NT2/D1 (cell line): Measurements from ENCODE around the genes NOD1, FKBP9, RP9 and BBS9.

- RRBS, 2 experiments, result no CpG with 5 or more reads among the region's 4 CpGs
These were observed 46.9 kb downstream of the WIPF3 start for GRCh38 chr7:29852976-29853877.

DNA sequence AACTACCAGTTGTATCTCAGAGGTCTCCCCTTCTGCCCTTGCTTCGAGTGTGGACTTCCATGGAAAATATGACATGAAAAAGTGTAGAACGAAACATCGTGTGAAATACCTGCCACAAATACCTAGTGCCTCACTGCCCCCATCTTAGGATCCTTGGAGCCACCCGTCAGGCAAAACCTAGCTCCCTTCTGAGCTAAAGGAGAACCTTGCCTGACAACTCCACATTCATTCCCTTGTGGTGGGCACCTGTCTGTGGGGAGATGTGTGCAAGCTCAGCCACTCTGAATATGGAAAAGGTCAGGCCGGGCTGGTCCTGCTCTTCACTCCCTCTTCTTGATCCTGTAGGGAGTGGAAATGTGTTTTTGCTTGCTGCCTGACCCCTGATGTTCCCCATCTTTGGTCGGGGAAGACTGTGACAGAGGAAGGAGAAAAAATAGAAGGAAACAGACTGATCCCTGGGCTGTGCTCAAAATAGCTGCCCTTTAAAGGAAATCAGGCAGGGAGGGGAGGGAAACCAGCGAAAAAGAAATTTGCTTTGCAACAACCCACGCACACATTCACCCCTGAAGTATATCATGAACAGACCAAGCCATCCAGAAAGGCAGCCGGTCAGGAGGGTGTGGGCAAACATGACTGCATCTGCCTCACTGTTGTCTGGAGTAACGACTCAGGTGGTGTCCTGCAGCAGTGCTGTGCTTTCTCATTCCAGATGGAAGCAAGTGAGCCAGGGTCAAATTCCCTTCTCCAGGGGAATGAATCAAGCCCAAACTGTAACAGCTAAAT is 74.0 kb downstream of the SCRN1 start:
- RRBS, 2 experiments, result no CpG with 5 or more reads among the region's 10 CpGs

- RRBS, 2 experiments, result no CpG with 5 or more reads among the region's 3 CpGs
These were observed 24.7 kb downstream of the SCRN1 start for GRCh38 chr7:29964932-29965292.

DNA sequence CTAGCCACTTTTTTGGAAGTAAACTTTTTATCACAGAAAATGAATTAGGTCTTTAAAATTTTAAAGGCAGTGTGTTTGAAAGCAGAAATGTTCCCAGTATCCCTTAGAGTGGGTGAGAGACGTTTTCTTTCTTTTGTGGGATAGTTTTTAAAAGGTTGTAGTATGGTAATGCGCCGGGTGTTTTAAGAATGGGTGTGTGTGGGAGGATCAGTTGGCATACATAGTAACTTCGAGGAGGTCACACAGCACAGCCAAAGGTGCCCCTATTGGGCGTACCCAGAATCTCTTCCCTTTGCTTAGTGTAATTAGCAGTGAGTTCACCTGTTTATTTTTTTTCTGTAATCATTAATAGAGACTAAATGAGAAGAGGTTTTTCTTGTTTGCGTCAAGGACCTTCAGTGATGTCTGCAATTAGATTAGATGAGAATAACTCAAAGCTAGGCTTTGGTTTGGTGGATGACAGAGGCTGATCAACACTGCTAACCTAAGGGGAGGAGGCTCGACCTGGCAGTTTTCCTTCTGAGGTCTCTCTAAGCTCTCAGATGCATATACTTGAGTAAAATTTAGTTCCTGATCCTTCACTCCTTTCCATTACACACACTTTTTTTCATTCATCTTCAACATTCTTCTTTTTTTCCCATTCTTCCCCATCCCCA is 1.5 kb downstream of the PLEKHA8 start:
- RRBS, 2 experiments, result no CpG with 5 or more reads among the region's 7 CpGs

DNA sequence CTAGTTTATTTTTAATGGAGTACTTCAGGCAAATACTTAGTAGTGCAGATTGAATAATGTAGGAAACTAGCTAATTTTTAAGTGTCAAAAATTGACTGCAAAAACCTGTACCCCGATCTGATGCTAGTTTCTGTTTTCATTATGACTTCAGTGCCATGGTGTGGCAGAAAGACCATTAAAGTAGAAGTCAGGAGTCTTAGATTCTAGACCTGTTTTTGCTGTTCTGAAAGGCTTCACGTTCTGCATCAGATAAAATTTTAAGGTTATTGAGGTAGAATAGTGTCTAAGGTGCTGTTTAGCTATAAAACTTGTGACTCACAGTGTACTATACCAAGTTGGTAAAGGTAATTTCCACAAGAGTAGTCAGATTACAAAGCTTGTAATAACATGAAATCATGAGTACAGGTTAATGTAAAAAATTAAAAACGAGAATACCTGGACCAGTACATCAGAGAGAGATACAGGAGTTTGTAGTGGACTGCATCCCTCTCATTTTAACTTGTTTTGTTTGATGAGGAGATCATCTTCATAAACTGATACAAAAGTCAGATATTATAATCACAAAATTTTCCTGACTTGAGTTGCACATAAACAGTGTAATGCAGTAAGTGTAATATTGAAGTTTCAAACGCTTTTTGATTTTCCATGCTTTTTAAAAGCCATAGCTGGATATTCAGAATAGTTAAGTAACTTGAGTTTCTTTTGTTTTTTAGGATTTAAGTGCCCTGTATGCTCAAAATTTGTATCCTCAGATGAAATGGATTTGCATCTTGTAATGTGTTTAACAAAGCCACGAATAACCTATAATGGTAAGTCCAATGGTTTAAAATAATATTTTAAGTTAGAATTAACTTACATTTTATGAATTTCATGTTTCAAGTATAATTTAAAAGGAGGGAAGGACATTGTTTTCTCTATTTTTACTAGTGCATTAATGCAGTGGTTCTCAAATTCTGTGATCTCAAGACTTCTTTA is 38.8 kb downstream of the ZNRF2 start:
- RRBS, 2 experiments, result no CpG with 5 or more reads among the region's 5 CpGs

DNA sequence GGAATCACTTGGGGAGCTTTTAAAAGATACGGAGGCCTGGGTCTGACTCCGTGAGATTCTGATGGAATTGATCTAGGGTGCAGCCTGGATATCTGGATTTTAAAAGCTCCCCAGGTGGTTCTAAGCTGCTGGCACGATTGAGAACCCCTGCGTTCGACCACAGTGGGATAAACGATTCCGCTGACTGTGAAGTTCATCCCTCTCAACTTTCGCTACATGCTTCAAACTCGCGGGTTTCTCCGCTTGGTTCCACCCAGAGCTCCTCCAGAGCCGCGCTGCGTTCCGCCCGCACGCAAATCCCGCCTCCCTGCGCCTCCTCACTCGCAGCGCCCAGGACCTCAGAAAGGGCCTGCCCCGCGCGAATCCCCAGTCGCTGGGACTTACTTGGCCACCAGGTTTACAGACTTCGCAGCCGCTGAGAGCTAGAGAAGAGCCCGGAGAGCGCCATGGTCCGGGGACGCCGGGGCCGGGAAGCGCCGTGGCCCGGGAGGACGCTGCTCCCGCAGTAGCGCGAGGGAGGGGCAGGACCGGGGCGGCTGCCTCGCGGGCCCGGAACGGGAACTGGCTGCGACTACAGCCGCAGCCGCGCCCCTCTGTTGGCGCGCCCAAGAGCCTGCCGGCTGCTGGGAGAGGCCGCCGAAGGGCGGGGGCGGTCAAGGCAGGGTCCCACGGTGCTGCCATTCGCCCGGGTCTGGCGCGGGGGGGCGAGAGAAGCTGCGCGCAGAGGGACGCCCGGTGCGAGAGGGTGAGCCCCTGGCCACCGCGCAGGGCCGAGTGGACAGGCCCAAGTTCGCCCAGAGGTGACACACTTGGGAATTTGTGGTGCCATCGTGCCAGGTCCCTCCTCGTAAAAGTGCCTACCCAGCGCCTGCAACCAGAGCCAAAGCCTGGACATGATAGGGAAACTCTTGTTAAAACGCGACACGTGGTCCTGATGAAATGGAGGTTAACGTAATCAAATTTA is at the start of gene NOD1:
NOD1 (minus strand) TSS at position 563 of the 964 bp plus-strand sequence.
- RRBS, 2 experiments, result 1% methylated on average over 29 of the region's 79 CpGs

GRCh38 chr7:30846233-30846833 is 65.3 kb upstream of the AQP1 start:
- RRBS, 2 experiments, result no CpG with 5 or more reads among the region's 10 CpGs

- RRBS, 2 experiments, result no CpG with 5 or more reads among the region's 5 CpGs
These were observed 46.7 kb upstream of the AQP1 start for GRCh38 chr7:30865003-30865352.

DNA sequence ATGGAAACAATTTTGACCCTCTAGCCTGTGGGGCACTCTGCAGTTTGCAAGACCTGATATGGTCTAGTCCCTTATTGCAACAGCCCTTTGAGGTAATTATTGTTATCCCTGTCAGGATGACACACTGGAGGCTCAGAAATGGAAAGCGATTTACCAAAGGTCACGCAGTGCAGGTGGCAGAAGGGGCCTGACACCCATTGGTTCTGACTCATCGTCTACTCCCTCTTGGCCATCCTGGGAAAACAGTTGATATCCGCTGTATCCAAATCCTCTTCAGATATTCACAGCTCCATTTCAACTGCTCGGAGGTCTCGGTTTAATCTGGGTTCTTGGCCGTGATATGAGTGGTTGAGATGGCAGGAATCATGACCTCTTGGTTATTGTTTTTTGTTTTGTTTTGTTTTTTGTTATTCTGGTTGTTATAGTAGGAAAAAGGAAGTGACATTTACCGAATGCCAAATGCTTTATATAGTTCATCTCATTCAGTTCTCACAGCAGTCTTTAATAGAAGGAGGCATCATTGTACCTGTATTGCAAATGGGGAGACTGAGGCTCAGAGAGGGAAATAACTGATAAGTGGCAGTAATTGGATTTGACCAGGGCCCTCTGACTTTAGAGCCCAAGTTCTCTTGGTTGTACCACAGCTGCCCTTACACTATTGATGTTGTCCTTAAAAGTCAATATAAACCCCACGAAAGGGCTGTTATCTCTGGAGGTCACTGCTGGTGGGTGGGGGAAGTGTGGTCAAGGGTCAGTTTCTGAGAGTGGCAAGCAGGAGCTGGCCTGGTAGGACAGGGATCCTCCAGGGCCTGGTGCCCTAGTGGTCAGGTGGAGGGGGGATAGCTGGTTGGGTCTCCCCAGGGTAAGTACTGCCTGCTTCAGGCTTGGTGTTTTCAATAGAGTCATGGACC is 44.4 kb upstream of the AQP1 start:
- RRBS, 2 experiments, result no CpG with 5 or more reads among the region's 9 CpGs

- RRBS, 2 experiments, result no CpG with 5 or more reads among the region's 9 CpGs
These were observed 9.6 kb downstream of the AQP1 start for GRCh38 chr7:30921105-30921728.

DNA sequence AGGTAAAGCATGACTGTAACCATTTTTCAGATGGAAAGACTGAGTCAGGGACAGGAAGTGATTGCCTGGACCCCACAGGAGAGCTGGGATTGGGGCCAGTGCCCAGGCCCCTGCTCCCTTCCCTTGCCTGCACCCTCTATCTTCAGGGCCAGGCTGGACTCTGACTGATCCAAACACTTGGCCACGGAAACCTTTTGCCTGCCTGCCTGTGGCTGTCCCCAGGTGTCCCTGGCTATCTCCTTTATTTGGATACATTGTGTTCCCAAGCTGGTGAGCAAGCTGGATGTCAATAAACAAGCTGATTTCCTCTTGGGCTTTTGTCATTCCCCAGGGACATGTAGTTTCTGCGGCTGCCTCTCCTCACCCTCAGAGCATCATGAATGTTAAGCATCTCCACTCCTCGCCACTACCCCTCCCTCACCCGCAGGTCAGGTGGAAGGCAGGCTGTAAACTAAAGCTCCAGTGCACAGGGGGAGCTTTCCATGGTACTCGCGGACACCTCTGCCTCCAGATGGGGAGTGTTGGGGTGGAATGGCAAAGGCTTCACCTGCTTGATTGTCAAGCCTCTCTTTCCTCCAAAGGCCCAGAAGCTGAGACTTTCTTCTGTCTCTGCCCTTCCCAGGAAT is 6.9 kb downstream of the GHRHR start:
- RRBS, 2 experiments, result no CpG with 5 or more reads among the region's 6 CpGs

- RRBS, 2 experiments, result no CpG with 5 or more reads among the region's 12 CpGs
These were observed 129.0 kb downstream of the PPP1R17 start for GRCh38 chr7:31815900-31816498.

DNA sequence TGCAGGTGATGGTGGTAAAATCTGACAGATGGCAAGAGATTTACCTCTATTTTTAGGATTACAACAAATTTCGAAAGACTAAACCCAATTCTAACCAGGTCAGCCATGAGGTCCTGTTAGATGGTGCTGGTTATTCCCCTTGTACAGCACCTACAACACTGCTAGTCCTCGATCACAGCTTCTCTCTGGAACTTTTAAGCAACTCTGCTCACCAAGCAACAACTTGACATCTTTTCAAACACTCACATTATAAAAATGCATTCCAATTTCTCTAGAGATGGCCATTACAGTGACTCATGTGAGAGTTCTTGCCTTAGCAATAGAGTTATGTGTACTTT is 122.3 kb downstream of the PDE1C start:
- RRBS, 2 experiments, result no CpG with 5 or more reads among the region's 2 CpGs

- RRBS, 2 experiments, result no CpG with 5 or more reads among the region's 5 CpGs
These were observed 32.2 kb downstream of the AVL9 start for GRCh38 chr7:32527362-32528015.

GRCh38 chr7:32670045-32670491 is 174.8 kb downstream of the AVL9 start:
- RRBS, 2 experiments, result no CpG with 5 or more reads among the region's 3 CpGs

GRCh38 chr7:32957108-32957714 is at the start of gene FKBP9:
Gene FKBP9, plus strand, starts transcription at chr7:32957440.
- RRBS, 2 experiments, result 1% methylated on average over 37 of the region's 69 CpGs

DNA sequence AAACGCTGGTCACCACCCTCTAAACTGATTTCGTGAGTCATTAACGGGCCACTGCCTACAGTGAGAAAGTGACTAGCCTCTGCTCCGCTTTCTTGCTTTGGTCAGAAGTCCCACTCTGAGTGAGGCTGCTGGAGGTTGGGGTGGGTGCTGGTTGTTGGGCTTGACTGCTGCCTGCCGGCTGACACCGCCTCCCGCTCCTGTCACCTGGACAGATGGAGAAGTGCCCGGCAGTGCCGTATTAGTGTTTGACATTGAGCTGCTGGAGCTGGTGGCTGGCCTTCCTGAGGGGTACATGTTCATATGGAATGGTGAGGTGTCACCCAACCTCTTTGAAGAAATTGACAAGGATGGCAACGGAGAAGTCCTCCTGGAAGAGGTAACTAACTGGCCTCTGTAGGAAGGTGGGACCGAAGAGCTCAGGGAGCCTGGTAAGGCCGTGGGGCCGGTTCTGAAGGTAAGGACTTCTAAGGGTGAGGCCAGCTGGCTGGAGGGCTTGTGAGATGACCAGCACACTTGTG is 45.3 kb downstream of the FKBP9 start:
- RRBS, 2 experiments, result no CpG with 5 or more reads among the region's 13 CpGs

DNA sequence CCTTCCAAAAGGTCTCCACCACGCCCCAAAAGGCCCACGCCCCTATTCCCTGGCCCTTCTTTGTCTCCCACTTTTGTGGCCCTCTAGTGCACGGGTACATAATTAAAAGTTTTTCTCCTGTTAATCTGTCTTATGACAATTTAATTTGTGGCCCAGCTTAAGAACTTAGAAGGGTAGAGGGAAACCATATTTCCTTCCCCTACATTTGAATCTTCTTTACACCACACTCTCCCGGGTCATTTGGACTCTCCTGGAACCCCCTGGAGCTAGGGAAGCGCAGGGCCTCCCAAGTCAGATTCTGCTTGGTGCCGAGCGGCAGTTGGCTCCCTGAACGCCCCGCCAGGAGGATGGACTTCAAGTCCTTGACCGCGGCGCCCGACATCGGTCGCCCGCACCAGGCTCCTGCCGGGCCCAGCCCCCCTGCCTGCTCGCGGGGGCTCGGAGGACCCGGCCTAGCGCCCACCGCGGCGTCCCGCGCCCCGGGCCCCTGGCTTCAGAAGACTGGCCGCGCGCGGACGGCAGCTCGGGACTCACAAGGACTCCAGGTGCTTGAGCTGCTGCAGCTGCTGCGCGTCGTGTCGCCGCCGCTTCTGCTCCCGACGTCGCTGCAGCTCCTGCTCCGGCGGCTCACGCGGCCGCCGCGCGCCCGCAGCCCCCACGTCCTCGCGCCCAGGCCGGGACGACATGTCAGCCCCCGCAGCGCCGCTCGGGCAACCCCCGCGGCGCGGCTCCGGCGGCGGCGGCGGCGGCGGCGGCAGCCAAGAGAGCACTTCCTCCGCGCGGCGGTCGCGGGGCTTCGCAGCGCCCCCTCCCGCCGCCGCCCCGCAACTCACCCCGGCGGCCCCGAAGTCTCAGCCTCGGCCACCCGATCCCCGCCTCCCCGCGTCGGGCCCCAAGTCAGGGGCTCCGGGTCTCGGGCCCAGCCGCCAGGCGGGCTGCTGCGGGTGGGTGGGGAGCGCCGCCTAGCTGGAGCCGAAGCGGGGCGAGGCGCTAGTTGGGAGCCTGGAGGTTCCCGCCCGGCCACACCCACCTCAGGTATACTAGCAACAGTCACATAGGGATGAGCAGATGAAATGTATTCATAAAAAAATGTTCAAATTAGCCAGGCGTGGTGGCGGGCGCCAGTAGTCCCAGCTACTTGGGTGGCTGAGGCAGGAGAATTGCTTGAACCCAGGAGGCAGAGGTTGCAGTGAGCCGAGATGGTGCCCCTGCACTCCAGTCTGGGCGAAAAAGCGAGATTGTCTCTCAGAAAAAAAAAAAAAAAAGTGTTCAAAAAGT is at the start of gene RP9:
RP9 (minus strand) TSS at position 718 of the 1,278 bp plus-strand sequence.
- RRBS, 2 experiments, result under 1 to 1% methylated on average over 38 to 57 of the region's 113 CpGs

- RRBS, 2 experiments, result no CpG with 5 or more reads among the region's 68 CpGs
These were observed at the start of gene BBS9 for GRCh38 chr7:33128983-33130222. Gene BBS9, plus strand, starts transcription at chr7:33129564.